Amniotic epithelial cell (primary cell): ENCODE measurements around a stretch of chr2.

DNA sequence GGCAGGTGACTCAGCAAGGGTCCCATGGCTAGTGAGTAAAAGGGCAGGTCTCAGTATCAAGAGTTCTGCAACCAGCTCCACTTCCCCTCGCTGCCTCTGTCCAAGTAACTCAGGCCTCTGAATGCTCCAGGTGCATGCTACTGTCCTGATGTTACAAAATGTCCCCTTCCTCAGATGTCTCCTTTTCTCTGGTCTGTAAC lies 57.3 kb upstream of the LAPTM4A start:
- RRBS = no CpG with 5 or more reads among the region's 1 CpG

DNA sequence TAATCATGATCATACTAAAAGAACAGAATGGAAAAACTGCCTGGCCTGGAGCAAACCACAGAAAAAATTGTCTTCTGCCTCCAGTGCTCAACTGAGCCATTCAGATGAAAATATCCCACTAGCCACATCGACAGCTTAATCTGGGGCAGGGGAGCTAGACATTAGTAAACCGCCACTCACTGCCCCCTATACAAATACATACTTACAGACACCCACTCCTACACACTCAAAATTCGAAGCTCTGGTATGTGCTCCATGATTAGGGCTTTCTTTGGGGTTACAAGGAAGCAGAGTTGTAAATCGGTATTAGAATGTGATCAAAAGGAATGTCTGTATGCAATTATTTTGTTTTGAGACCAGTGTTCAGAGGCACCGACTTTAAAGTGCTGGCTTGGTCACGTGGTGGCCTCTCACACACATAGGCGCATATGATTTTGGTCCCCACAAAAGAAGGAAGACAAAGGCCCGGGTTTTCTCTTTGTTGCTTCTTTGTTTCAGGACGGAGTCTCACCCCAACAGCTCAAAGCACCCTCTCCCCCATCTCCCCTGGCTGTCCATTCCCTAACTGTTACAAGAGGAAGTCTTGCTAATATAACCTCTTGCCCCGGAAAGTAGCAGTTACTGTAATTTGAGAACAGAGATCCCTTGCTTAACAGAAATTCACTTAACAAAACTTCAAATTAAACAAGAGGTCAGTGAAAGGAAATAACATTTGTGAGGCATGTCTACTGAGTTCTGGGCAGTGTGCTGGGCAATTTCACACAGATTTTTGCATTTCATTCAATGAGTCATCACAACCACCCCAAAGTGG lies 76.1 kb downstream of the SDC1 start:
- RRBS = no CpG with 5 or more reads among the region's 10 CpGs

DNA sequence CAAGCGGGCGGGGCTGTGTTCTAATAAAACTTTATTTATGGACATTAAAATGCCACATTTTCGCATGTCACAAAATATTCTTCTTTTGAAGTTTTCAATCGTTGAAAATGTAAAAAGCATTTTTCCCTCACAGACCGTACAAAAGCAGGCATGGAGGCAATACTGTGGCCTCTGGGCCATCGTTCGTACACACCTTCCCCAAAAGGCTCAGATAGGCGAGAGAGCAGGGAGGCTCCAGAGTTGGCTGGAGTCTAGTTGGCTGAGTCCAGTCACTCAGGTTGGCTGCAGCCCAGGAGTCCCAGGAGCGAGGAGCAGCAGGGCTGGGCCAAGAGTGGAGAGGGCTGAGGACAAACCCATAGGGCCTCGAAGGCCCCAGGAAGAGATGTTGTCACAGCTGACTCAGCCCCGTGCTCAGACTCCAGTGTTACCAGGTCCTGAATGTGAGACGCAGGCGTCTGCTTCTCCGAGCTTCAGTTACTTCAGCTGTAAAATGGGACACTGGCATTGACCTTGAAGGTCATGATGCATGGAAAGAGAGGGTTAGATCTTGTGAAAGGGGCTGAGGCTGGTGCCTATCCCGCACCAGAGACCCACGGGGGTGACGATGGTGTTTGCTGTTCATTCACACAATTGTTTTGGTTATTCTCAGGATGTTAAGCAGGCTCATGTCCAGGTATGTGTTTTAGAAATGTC lies 42.4 kb downstream of the SDC1 start:
- RRBS = no CpG with 5 or more reads among the region's 17 CpGs

DNA sequence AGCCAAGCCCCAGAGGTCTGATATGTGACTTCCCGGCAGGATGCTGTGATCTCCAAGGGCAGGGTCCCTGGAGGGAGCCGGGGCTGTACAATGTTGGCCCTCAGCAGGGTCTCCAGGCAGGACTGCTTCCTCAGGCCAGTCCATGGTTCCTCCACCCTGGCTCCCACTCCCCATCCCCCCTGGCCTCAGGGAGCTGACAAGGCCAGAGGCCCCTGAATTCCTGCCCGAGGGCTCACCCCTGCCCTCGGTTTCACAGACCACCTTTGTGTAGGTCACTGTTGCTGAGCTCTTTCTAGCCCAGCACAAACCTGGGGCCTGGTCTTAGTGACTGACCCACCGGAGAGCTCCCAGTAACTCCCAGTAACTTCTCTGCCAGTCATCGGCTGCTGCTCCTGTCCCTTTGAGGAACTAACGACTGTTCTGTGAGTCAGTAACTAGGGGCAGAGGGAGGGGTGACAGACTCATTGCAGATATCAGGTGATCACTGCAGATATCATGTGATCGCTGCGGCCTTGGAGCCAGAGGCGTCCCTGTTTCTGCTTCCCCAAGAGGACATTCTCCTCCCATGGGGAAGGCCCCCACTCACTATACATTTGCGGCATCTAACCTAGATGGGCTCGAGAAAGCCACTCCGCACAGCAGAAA lies 38.6 kb downstream of the SDC1 start:
- RRBS = no CpG with 5 or more reads among the region's 13 CpGs

DNA sequence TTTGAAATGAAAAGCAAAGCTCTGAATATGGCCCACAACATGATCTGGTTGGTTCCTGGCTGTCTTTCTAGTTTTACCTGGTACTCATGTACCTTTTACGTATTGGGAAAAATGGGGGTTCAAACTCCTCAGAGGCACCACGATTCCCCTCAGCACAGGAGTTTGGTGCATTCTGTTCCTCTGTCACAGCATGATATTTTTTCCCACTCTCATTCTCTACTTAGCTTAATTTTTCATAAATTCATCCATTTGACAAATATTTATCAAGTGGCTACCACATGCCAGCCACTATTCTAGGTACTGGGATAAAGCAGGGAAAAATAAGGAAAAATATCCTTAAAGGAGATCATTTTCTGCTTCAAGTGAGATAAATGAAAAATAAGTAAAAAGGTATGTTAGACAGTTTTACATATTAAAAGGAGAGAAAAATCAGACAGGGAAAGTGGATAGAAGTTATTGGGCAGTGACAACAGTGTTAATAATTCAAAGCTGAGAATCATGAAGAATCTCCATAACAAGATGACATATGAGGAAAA lies 60.5 kb upstream of the SDC1 start:
- RRBS = no CpG with 5 or more reads among the region's 2 CpGs

GRCh38 chr2:20291083-20291897 lies 59.4 kb downstream of the PUM2 start:
- RRBS = no CpG with 5 or more reads among the region's 10 CpGs

DNA sequence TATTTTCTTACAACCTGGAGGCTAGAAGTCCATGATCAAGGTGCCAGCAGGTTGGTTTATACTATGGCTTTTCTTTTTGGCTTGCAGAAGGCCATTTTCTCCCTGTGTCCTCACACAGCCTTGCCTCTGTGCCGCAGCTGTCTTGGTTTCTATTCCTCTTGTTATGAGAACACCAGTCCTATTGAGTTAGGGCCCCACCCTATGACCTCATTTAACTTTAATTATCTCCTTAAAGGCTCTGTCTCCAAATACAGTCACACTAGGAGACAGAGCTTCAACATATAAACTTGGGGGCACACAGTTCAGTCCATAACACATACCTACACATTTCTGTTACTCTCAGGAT lies 17.4 kb upstream of the RHOB start:
- RRBS = no CpG with 5 or more reads among the region's 1 CpG

DNA sequence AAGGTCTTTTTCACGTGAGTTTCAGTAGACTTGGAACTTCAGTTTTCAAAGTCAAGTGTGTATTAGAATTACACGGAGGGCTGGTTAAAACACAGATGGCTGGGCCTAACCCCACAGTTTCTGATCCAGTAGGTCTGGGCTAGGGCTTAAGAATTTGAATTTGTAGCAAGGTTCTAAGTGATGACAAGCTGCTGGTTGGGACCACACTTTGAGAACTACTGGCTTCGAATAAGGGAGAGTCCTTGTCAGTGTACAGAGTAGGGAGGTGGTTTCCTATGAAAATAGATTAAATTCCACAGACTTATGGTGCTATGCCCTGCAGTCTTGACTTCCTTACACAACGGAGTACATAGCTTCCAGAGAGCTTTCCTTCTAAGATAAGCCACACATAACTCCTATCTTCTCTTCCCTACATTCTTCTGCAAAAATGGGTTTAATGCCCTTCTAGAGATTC lies 4.5 kb downstream of the RHOB start:
- RRBS = no CpG with 5 or more reads among the region's 4 CpGs

- RRBS = no CpG with 5 or more reads among the region's 5 CpGs
Observed at GRCh38 chr2:20501433-20501710, 54.5 kb downstream of the RHOB start.

DNA sequence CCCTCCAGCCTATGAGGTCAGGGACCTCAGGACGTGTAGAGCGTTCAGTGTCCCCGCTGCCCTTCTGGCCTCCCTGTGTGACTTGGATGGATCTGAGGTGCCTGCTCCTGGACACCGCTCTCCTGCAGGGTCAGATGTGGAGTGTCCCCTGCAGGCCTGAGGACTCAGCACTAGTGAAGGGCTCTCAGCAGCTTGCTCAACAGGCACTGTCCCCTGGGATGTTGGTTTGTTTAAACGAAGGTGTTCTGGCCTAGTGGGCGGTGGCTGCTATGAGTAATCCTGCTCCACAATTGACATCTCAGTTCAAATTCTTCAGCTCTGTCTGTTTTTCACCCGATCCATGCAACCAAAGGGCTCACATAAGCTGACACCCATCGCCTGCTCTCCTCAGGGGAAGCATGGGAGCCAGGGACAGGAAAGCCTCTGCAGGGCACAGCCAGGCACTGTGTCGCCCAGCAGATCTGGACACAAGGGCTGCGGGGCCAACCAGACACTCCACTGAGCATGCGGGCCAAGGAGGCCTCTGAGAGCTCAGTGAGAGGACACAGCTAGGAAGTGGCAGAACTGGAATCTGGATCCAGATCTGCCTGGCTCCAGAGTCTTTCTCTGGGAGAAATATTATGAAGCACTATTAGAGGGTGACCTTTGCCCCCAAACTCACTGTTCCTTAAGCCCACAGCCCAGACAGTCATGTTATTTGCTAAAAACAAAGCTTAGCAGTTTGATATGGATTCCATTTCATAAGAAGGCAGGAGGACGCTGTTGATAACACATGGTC lies 78.5 kb downstream of the RHOB start:
- RRBS = no CpG with 5 or more reads among the region's 12 CpGs

- RRBS = 6% methylated on average over 2 of the region's 24 CpGs
Observed at GRCh38 chr2:20539876-20540607, 93.2 kb downstream of the RHOB start.

- RRBS = no CpG with 5 or more reads among the region's 7 CpGs
Observed at GRCh38 chr2:20576528-20577086, 74.3 kb downstream of the HS1BP3 start.

GRCh38 chr2:20578822-20579958 lies 71.7 kb downstream of the HS1BP3 start:
- RRBS = 2% methylated on average over 7 of the region's 16 CpGs

GRCh38 chr2:20606445-20606812 lies 44.5 kb downstream of the HS1BP3 start:
- RRBS = no CpG with 5 or more reads among the region's 6 CpGs

GRCh38 chr2:20611018-20612135 lies 39.5 kb downstream of the HS1BP3 start:
- RRBS = no CpG with 5 or more reads among the region's 17 CpGs

DNA sequence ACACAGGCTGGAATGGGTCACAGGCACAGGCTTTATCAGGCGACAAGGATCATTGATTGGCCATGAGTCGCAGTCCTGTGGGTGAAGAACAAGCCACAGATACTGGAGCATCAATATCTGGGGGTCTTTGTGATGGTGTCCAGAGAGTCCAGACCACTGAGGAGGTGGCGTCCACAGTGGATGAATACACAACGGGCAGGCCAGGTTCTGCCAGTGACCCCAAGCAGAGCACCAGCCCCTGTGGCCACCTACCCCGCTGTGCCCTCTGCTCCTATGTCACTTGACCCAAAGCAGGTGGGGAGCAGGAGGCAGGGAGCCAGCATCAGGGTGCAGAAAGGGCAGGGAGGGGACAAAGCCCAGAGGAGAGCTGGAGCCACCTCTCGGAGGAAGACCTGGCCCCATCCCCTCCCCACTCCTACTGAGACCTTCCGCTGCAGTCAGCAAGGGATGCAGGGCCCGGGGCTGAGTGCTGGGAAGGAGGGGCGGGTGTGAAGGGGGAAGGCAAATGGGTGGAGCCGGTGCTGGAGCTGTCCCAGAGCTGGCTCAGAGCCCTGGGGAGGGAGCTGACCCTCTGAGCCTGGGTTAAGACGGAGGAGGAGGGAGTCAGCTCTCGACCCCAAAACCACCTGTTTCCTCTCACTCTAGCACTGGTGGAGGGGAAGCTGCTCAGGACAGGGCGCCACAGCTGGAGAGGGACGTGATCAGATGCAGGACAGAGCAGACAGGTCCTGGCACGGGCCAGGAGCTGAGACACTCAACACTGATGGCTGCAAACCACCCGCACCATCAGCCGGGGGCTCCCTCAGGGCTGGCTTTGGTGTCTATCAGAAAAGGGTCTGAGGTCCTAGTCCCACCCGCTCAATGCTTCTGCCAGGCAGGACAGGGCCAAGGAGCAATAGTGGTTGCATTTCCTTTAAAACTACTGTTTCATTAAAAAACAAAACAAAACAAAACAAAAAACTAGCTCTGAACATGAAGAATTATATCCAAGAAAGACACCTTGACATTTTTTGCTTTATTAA lies 33.8 kb downstream of the HS1BP3 start:
- RRBS = 8% methylated on average over 3 of the region's 18 CpGs

- RRBS = no CpG with 5 or more reads among the region's 25 CpGs
Observed at GRCh38 chr2:20635614-20636165, 15.2 kb downstream of the HS1BP3 start.

DNA sequence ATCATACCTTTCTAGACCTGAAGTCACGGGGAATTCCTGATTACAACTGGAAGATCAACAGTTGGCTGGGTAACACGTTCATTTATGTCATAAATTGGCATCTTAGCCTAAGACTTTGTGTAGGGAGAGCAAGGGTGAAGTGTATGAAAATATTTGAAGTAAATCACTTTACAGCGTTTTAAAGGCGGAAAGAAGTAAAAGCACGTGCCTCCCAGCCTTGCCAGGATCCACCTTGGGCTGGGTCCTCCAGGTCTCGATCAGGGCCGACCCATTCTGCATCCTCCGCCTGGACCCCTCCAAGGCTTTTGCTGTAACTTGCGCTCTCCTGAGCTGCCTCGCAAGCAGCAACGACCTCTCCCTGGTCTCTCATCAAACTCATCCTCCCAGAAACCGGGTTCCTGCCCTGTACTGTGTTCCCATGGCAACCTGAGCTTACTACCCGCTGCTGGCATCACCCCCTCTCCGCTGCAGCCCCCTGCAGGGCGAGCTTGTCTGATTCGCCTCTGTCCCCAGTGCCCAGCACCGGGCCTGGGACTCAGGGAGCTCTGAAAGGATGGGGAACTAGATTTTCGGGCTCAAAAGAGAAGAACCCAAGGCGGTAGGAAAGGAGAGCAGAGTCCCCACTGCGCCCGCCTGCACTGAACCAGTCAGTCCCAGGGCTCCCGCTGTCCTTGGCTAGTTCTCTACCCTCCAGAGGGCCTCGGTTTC lies 611 bp downstream of the HS1BP3 start:
- RRBS = no CpG with 5 or more reads among the region's 23 CpGs

DNA sequence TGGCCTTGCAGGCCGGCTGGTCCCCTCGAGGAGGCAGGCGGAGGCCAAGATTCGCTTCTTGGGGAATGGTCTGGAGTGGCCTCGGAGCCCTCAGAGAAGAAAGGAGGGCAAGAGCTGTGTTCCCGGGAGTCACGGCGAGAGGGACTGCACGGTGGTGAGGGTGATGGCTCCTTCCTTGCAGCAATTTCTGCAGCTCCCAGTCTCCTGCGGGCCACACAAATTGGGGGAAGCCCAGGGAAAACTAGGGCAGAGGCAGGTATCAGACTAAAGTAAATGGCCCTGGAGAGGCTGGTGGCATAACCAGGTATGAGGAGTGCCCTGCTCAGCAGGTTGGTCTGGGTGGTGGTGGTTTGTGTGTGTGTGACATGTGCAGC lies 918 bp downstream of the GDF7 start:
- RRBS = 2% methylated on average over 1 of the region's 10 CpGs

DNA sequence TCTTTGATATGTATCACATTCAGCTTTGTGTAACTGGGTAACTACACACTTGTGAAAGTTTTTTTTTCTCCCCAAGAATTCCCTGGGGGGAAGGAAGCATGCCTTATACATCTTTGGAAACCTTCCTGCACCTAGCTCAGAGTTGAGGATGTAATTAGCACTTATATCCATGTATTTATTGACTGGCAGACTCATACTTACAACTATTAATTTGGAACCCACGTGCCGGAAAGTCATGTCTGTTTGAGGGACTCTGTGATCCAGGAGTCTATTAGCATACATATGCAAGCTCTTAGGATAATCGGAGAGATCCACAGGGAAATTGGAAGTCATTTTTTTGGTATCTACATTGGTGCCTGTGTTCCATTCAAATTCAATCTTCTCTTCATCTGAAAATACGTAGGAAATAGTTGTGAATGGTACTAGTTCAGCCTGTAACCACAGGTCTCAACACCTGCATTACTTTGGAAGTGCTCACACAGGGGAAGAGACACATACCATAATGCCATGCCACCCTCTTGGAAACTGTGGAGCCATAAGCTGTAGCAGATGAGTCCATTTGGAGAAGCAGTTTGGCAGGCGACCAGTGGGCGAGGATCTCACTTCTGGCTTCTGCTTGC lies 28.9 kb downstream of the APOB start:
- RRBS = no CpG with 5 or more reads among the region's 6 CpGs